Body of pancreas (tissue), 2 donors: ENCODE results near the genes PPP1R3E, PABPN1 and EFS.

- PRO-cap = bidirectional peak, plus-strand start at chr14:22919483, minus-strand start at chr14:22919149; unidirectional peak, plus-strand start at chr14:22919541
- RAMPAGE, long total RNA, 2 experiments = no peak in any of the 2 experiments
Observed at GRCh38 chr14:22919222-22920304, 614 bp upstream of the RBM23 start.

DNA sequence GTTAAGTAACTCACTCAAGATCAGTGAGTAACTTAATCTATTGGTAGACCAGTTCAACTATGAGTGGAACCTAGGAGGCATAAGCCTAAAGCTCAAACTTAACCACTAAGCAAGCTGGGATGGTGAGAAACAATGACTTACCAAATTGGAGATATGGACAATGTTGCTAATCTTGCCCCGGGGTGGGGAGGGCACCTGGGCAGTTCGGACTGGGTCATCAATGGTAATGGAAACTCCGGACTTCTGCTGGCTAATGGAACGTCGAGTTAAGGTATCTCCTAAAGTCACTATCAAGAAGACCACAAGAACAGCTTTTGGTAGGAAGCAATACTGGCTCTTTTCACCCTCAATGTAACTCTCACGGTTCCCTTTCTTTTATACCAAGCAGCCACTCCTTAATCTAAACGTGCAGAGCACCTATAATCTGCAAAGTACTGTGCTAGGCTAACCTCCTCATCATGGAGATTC is 5.5 kb upstream of the CDH24 start:
- PRO-cap = no peak
- RAMPAGE, long total RNA, 2 experiments = no peak in any of the 2 experiments

GRCh38 chr14:23094171-23094380 is 860 bp downstream of the ACIN1 start:
- PRO-cap = no peak
- RAMPAGE, long total RNA, 2 experiments = no peak in any of the 2 experiments

- PRO-cap = unidirectional peak, plus-strand start at chr14:23094696; bidirectional peak, plus-strand start at chr14:23094809, minus-strand start at chr14:23094825
- RAMPAGE, long total RNA, 2 experiments = no peak in any of the 2 experiments
Observed at GRCh38 chr14:23094446-23094944, 441 bp downstream of the ACIN1 start.

DNA sequence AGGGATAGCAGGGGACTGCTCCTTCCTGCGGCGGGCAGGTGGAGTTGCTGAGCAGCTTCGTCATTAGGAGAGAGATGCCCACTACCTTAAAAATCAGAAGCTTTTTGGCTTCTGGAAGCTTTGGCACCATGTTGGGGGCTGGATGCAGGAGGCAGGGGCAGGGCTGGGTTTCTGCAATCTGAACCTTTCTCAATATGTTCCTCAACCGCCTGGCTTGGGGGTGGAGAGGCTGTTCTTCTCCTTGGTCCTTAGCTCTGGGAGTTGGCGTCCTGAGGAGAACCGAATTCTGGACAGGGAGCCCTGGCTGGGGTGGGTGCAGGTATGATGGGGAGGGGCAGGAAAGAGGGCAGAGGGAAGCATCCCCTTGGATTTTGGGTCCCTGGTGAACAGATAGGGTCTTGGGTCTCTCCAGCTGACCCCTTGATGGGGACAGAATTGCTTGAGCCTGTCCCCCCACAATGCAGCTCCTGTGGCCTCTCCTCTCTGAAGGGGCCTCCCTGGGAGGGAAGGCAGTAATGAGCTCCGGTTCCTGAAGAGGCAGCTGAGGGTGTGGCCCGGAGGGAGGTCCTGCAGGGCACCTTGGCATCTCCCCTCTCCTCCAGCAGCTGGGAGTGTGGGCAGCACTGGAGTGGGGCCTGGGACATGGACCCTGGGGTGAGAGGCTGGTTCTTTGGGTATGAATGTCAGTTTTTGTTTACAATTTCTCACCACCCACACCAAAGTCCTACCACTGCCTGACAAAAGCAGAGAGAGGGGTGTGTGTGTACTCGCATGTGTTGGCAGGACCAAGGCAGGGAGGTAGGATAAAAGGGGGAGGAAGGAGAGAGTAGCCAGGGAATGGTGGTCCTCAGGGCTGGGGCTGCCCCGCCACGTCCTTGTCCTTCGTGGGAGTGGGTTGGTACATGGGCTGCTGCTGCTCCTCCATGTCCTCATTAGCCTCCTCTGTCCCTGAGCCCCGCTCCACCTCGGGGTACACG is 7.6 kb upstream of the CEBPE start:
- PRO-cap = no peak
- RAMPAGE, long total RNA, 2 experiments = no peak in any of the 2 experiments

DNA sequence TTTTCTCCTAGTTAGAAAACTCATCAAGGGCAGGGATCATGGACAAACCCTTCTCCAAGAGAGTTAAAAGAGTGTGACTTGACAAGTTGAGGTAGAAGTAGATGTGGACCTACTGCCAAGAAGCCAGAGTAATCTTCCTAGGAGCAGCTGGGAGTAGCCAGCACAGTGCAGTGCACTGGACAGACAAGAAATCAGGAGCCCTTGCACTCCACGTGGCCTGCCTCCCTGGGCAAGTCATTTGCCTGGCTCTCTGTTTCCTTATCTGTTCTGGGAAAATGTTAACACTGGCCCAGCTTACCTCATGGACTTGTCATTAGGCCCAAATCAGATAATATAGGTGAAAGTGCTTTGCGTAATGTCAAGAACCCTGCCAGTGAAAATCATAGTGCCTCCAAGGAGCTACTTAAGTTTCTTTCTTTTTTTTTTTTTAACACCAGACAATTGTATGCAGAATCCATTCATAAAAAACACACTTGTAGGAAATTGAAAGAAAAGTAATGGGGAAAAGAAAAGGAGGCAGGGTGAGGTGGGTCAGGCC is 19.2 kb downstream of the SLC7A8 start:
- PRO-cap = unidirectional peak, minus-strand start at position 193 of the sequence
- RAMPAGE, long total RNA, 2 experiments = no peak in any of the 2 experiments

DNA sequence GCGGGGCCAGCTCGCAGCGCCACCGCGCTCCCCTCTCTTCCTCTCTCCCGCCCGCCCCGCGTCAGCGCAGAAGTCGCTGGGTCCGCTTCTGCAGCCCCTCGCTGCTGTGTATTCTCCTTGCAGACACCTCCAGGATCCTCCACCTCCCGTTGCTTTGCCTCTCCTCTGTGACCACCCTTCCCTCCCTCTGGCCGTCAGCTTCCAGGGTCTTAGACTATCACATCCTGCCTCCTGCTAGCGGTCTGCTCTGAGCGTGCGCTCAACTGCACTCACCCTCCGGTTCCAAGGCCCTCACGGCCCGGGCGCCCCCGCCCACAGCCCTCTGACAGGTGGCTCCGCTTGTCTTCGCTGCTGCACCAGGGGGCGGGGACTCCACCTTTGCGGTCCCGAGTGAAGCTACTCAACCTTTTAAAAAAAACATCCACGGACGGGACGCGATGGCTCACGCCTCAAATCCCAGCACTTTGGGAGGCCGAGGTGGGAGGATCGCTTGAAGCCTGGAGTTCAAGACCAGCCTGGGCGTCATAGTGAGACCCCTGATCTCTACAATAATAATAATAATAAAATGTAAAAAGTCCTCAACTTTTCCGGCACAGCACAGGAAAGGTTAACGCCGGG is at the start of gene PPP1R3E:
TSS of gene PPP1R3E (minus strand) at position 267 of the 618 bp plus-strand sequence.
- PRO-cap = bidirectional peak, plus-strand start at position 411 of the sequence, minus-strand start at position 284 of the sequence
- RAMPAGE, long total RNA, 2 experiments = start-site peak on the minus strand in 1 of 2 experiments, centred at position 277 of the sequence, 9 reads per replicate

DNA sequence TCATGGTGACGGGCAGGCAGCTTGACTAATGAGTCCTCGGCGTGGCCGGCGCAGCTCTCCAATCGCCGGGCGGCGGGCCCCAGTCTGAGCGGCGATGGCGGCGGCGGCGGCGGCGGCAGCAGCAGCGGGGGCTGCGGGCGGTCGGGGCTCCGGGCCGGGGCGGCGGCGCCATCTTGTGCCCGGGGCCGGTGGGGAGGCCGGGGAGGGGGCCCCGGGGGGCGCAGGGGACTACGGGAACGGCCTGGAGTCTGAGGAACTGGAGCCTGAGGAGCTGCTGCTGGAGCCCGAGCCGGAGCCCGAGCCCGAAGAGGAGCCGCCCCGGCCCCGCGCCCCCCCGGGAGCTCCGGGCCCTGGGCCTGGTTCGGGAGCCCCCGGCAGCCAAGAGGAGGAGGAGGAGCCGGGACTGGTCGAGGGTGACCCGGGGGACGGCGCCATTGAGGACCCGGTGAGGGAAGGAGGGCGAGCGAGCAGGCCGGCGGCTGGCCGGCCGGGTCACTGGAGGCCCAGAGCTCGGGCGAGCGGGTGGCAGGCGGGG is at the start of gene PABPN1:
TSS of gene PABPN1 (plus strand) at position 82 of the 535 bp plus-strand sequence.
- PRO-cap = bidirectional peak, plus-strand start at position 87 of the sequence, minus-strand start outside the sequence; bidirectional peak, plus-strand start outside the sequence, minus-strand start at position 497 of the sequence
- RAMPAGE, long total RNA, 2 experiments = start-site peak on the plus strand in 1 of 2 experiments, centred at position 229 of the sequence, 47 reads per replicate

GRCh38 chr14:23323723-23324341 is 2.6 kb downstream of the PABPN1 start:
- PRO-cap = no peak
- RAMPAGE, long total RNA, 2 experiments = no peak in any of the 2 experiments

- PRO-cap = no peak
- RAMPAGE, long total RNA, 2 experiments = start-site peak on the plus strand in 1 of 2 experiments, at chr14:23325268-23325602 at its widest, 18 to 19 reads per replicate
Observed at GRCh38 chr14:23324821-23325691, 3.8 kb downstream of the PABPN1 start.

DNA sequence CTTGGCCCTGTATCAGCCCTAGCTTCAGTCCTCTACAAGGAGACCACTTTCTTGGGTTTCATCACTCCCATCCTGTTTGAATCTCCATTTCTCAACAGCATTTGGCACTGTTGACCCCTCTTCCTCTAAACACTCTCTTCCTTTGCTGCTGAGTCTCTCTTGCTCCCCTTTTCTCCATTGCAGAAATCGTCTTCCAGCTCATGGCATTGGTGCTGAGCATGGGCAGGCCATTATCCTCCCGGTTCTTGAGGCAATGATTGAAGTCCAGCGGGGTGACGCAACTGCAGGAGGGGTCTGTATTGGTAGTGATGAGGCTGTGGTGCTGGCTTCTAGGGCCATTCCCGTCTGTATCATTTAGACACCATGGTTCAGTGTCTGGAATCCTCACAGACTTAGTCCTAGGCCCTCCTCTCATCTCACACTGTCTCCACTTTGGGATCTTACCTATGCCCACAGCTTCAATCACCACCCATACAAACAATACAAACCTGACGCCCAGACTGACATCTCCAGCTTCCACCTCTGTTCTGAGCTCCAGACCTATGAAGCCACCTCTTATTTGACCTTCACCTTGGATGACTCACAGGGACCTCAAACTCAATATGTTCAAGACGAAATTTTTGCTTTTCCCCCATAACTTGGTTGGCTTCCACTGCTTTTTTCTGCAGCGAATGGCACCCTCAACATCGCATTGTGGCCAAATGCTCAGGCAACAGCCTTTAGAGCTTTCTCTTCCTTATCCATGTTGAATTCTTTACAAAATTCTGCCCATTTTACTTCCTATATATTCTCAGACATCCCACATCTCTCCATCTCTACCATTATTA is 853 bp upstream of the SLC22A17 start:
- PRO-cap = no peak
- RAMPAGE, long total RNA, 2 experiments = no peak in any of the 2 experiments

- PRO-cap = no peak
- RAMPAGE, long total RNA, 2 experiments = no peak in any of the 2 experiments
Observed at GRCh38 chr14:23364827-23365652, at the start of gene EFS. Gene EFS, minus strand, starts transcription at chr14:23365172.

DNA sequence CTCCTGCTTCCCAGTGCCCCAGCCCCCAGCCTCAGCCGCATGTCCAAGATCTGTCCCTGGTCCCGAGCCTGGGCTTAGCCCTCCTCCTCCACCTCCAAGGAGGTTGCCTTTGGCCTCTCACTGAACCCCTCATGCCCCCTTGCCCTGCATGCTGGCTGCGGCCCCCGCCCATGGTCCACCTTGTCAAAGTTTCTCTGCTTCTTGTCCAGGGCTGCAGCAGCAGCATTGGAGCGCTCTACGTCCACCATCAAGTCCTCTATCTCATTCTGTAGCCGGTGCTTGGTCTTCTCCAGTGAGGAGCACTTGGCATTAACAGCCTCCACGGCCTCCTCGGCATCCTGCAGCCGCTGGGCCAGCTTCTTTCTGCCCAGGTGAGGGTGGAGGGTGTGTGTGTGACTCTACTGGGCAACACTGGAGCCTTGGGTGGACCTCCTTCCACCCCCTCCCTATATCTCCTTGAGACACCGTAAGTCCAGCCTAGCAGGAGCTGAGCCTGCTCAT is 11.2 kb downstream of the CMTM5 start:
- PRO-cap = no peak
- RAMPAGE, long total RNA, 2 experiments = no peak in any of the 2 experiments

DNA sequence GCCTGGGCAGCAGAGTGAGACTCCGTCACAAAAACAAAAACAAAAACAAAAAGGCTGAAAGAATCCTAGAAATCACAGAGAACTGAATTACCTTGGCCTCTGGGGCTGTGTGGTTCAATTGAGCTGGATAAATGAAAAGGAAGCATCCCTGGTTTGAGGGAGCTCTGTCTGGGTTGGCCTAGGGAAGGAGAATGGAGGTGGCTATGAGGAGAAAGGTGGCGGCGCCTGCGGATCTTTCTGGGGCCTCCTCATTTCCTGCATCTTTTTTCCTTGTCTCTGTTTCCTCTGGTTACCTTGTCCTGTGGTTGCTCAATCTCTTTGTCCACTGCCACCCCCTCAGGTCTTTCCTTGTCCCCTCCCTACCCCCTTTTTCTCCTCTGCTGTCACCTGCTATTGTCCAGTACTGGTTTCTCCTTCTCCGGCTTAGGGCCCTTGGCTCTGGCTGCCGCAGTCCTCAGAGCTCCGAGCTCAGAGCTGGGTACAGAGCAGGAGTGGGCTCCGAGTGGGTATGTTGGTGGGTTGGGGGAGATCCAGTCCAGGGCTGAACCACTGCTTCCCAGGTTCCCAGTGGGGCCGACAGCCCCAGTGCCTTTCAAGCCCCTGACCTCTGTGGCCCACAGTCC is 3.2 kb upstream of the MYH6 start:
- PRO-cap = no peak
- RAMPAGE, long total RNA, 2 experiments = no peak in any of the 2 experiments

- PRO-cap = no peak
- RAMPAGE, long total RNA, 2 experiments = no peak in any of the 2 experiments
Observed at GRCh38 chr14:23443336-23443861, 7.9 kb upstream of the MYH7 start.

GRCh38 chr14:23537738-23538832 is 13.5 kb downstream of the ZFHX2 start:
- PRO-cap = no peak
- RAMPAGE, long total RNA, 2 experiments = no peak in any of the 2 experiments

DNA sequence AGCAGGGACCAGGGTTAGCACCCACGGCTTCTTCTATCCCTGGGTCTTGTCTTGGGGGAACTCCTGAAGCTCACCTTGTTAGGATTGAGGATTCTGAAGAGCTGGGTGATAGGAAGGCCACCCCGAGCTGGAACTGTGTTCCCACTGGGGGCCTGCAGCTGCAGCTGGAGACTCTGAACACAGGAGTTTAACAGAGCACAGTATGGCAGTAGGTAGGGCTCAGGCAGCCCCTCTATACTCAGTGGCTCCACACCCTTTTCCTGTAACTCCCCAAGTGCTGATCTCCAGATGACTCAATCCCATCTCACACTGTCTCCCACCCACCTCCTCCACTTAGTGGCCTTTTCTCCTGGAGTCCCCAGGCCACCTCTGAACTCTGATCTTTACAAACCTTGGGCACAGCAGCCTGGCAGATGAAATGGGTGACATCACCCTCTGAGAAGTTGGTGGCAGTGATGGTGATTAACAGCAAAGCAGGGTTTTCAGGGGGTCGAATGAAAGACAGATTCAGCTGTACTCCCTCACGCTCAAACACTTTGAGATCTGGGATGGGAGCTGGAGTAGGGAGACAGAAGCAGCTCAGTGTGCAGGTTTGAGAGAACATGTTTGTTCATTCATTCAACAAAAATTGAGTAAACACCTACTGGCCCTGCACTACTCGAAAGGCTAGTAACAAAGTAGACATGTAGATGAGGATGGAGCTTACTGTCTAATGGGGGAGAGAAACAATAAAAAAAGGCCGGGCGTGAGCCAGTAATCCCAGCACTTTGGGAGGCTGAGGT is 4.0 kb downstream of the THTPA start:
- PRO-cap = no peak
- RAMPAGE, long total RNA, 2 experiments = no peak in any of the 2 experiments

DNA sequence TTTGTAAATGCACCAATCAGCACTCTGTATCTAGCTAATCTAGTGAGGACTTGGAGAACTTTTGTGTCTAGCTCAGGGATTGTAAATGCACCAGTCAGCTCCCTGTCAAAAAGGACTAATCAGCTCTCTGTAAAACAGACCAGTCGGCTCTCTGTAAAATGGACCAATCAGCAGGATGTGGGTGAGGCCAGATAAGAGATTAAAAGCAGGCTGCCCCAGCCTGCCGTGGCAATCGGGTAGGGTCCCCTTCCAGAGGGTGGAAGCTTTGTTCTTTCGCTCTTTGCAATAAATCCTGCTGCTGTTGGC is 2.9 kb upstream of the JPH4 start:
- PRO-cap = no peak
- RAMPAGE, long total RNA, 2 experiments = no peak in any of the 2 experiments

DNA sequence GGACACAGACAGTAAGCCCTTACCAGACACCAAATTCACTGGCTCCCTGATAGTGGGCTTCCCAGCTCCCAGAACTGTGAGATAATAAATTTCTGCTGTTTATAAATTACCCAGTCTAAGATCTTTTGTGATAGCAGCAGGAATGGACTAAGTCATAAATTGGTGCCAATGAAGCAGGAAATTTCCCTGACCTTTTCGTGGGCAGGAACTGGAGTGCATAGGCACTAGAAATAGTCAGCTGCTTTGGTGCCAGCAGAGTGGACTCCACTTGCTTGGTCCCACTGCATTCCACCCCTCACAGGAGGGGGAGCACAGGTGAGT is 63.0 kb downstream of the DHRS2 start:
- PRO-cap = no peak
- RAMPAGE, long total RNA, 2 experiments = no peak in any of the 2 experiments

DNA sequence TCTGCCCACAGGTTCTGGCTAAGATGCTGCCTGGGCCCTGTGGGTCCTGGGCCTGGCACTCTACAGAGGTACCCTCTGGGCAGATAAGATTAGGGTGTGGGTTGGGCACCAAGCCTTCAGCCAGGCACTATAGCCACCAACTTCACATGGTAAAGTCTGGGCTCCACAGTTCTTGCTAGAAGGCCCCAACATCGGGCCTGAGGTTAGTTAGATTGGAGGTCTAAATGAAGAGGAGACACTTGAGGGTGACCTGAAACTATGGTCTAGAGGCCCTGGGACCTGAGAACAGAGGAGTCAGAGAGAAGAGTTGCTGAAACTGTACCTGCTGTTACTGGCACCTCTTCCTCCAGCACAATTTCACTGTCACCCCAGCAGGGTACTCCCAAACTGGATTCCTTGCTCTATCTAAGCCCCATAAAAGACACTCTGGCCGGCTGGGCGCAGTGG is 5.2 kb upstream of the REC8 start:
- PRO-cap = no peak
- RAMPAGE, long total RNA, 2 experiments = no peak in any of the 2 experiments